ENCODE measurements around the genes NDST4 and PRSS12.

GRCh38 chr4:113332852-113333282, 283.4 kb downstream of the ANK2 start:
- PRO-cap, result no peak
- RAMPAGE, long total RNA, 2 experiments, result no peak in any of the 2 experiments

GRCh38 chr4:113355338-113356406, 306.2 kb downstream of the ANK2 start:
- PRO-cap, result no peak
- RAMPAGE, long total RNA, 2 experiments, result no peak in any of the 2 experiments

DNA sequence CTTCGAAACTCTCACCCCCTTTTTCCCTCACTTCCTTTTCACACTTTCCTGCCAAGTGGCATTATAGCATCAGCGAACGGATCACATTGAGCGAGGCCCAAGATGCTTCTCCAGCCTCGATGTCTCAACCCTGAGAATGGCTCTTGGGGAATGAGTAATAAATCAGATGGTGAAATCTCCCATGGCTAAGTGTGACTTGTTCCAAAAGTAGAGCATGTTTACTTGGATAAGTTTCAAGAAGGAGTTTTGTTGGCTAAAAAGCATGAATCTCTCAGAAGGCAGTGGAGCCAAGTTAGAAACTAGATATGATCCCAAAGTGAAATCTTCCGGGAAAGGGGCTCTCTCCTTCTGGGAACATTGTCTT, 316.3 kb downstream of the CAMK2D start:
- PRO-cap, result no peak
- RAMPAGE, long total RNA, 2 experiments, result no peak in any of the 2 experiments

DNA sequence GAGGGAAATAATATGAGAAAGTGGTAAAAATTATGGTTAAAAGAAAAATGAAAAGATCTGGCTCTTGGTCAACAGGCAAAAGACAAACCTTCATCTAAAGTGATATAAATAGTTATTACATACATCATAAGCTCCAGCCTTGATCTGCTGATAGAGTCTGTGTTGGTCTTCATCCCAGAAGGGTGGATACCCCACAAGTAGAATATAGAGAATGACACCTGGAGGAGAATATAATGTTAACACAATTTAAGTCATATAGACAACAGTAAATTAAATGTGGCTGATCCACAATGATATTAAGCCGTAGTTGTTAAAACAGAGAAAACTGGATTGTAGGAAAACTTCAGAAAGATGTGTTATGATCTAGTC, 244.1 kb downstream of the CAMK2D start:
- PRO-cap, result no peak
- RAMPAGE, long total RNA, 2 experiments, result no peak in any of the 2 experiments

DNA sequence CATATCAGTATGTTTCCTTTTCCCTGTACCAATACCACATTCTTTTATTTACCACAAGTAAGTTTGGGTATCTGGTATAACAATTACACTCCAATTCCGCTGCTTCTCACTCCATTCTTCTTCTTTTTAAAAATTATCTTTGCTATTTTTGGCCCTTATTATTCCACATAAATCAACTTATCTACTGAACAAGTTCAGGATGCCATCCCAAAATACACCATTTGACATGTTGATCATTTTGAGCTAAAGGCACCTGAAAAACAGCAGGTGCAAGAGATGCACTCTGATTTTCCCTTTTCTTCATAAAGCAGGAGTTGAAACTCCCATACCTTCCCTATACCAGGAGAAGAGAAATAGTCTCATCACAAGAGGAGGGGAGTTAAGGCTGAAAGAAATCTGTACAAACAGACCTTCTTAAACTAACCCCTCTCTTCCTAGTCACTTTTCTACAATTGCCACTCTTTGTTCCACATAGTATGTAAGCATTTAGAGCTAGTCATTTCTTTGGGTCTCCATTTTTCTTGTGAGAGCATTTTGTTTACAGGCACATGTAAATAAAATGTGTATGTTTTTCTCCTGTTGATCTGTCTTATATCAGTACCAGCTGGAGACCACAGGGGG, 47.2 kb downstream of the CAMK2D start:
- PRO-cap, result no peak
- RAMPAGE, long total RNA, 2 experiments, result no peak in any of the 2 experiments

DNA sequence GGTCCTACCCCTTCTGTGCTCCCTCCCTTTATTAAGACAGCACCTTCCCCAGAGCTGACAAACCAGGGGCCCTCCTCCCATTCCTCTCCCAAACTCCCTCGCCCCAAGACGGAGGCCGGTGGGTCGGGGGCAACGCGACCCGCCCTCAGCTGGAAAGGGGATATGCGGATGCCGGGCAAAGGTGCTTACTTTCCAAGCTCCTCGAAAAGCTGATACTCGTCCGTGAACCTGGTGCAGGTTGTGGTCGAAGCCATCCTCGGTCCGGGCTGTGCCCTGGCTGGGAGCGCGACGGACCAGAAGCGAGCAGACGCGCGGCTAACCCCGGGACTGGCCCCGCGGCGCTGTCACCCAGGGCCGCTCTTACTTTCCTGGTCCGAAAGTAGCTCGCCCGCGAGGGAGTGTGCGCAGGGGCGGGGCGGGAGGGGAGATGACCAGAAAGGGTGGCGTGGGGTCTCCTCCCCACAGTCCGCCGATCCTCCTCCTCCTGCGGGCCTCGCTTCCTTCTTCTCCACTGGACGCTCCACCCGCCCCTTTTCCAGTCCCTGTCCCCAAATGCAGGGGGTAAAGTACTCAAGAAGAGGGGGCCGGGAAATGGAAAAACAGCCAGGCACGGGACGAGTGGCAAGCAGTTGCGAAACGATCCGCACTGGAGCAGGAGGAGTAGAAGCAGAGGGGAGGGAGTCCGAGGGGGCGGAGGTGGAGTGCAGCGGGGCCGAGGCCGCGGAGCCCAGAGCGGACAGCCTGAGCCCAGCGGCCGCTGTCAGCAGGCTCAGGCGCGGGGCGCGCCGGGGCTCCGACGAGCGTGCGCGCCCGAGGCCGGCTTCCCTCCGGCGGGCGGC, 504 bp downstream of the CAMK2D start:
- PRO-cap, result bidirectional peak, plus-strand start at position 464 of the sequence, minus-strand start at position 370 of the sequence; bidirectional peak, plus-strand start at position 679 of the sequence, minus-strand start at position 668 of the sequence
- RAMPAGE, long total RNA, 2 experiments, result start-site peak on the minus strand in 1 of 2 experiments, centred at position 566 of the sequence, 594 reads per replicate

DNA sequence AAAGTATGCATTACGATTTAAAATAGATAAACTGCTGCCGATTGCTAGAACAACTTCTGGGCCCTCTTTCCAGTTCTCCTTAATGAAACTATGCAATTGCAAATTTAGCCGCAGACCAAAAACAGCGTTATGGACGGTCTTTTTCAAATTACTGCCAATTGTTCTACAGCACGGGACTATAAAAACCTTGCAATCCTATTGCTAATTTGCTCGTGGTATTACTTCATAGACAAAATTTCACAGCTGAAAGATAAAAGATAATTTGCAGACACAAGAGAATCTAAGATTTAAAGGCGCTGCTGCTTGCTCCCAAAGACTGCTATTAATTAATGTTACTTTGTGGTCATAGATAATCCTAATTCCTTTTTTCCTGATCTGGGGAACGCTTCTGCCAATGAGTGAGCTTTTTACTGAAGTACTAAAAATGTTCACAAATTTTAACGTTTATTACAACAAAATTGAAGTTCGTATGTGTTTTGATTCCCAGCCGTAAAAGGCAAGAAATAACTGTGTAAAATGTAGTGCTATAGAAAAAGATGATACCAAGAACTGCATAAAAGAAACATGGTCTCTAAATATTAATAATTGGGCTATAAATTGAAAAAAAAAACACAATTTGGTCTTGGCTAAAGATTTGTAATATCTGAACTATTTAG, 1.5 kb upstream of the CAMK2D start:
- PRO-cap, result no peak
- RAMPAGE, long total RNA, 2 experiments, result no peak in any of the 2 experiments

GRCh38 chr4:113978542-113979361, 695 bp downstream of the ARSJ start:
- PRO-cap, result bidirectional peak, plus-strand start at chr4:113979559, minus-strand start at chr4:113979315
- RAMPAGE, long total RNA, 2 experiments, result no peak in any of the 2 experiments

DNA sequence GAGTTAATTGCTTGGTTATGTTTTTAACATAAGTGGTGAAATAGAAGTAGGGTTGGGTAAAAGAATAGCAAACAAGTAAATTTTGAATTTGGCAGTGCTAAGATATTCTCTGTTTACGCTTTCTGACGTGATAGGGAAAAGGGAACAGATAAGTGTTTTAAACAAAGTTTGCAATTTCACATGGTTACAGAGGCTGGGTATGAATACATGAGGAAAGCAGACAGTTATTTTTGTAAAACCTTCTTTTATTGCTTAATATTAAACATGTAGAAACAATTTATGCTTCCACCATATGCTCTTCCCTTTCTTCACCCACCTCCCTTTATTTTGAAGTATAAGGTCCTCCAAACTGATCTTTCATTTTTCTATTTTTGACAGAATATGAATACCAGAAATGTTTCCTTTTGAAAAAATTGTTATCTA, 214.2 kb upstream of the ARSJ start:
- PRO-cap, result no peak
- RAMPAGE, long total RNA, 2 experiments, result no peak in any of the 2 experiments

DNA sequence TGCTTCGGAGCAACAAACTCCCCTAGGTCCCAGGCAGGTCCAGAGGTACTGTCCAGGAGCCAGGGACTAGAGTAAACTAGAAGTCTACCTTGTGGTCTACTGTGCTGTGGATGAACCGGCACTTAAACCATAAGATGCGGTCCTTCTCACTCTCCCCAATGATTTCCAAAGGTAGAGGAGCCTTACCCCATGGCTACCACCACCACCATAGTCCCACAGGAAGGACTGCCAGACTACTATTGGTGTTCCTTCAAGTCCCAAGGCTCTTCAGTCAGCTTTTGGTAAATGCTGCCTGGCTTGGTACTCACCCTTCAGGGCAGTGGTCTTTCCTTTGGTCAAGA, 220.8 kb upstream of the ARSJ start:
- PRO-cap, result no peak
- RAMPAGE, long total RNA, 2 experiments, result no peak in any of the 2 experiments

DNA sequence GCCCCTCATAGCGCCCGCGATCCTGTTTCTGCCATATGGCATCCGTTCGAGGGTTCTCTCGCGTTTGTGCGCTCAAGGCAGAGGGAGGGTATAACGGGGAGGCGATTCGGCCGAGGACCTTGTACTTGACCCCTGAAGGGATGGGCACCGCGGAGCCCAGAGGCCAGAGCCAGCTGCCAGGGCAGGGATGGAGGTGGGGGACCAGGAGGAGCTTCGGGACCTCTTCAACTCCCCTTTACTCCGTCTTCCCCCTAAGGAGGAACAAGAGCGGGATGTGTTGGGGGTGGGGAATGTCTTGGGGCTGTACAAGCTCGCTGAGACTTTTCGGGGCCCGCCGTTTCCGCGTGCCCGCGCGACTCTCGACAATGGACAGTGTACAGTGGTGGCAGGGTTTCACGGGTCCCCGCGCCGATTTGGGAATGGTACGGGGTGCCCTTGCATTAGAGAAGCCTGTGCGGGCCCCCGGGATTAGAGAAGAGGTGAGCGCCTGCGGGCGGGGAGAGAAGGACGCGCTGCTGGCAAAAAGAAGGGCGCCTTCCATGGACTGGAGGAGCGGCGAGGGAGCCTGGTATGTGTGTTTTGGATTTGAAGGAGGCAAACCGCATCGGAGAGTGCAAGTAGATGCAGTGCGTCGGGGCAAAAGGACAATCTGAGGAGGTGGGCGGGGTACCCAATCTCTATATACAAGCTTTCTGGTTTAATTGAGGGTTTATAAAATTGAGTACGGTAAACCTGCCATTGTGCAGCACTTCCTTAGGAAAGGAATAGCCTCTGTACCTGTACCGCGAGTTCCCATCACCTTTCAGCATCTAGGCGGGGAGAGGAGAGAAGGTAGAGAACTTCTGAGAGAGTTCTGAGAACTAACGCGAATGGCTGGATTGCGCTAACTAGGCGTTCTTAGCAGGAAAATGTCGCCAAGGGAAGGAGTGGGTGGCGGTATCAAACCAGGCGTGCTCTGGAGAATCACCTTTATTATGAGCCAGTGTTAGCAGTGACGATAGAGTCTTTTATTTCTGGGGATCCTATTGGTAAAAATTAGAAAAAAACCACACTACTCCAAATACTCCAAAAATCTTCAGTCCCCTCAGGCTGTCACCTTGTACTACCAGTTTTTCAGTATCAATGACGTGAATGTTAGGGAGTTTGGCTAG, 987 bp downstream of the UGT8 start:
- PRO-cap, result no peak
- RAMPAGE, long total RNA, 2 experiments, result no peak in any of the 2 experiments

DNA sequence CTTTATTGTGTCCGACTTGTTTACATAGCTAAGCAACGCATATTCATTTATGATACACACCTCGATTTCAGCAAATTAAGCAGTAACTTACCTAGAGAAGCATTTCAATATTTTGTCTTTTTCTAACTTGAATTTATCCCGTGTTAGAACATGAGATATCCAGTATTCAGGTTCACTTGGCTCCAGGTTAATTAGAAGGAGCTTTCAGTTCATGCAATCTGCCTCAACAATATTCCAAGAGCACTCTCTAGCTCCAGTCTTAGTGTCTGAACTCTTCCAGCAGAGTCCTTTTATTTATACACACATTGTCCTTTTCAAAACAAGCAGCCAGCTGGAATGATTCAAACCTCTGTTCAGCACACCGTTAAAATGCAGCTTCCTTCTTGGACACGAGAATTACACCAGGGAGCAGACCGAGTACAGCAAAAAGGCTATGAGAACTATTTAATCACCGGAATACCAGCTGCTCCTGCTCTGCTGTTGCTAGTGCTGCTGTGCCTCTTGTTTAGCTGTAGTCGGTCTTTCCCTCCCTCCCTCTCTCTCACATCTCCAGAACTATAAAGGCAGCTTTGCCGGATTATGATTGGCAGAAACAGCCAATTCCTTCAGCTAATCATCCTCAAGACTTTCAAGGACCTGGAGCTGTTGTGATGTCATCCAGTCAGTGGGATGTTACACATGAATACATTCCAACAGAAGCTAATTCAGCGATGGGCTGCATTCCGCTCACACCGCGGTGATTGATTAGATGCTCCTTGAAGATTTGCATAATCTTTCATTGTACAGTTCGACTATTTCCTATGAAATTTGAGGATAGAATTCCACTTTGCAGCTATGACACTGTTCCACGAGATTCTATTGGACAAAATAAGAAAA, at the start of gene NDST4:
TSS of gene NDST4 (minus strand) at position 268 of the 876 bp plus-strand sequence.
- PRO-cap, result no peak
- RAMPAGE, long total RNA, 2 experiments, result no peak in any of the 2 experiments

DNA sequence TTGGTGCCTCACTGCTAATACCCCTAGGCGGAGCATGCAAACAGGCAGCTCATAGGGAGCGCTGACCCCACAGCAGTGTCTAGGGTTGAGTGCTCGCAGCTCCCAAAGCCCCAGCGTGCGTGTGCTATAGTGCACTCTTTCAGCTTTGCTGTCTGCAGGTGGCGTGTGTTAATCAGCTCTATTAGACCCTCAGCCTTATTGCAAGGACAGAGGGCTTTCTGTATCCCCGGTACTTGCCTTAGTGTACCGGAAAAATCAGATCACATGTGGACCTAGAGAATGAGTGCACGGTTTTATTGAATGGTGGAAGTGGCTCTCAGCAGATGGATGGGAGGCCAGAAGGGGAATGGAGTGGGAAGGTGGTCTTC, 202.9 kb upstream of the NDST3 start:
- PRO-cap, result no peak
- RAMPAGE, long total RNA, 2 experiments, result no peak in any of the 2 experiments

GRCh38 chr4:118278029-118278285, 74.8 kb downstream of the PRSS12 start:
- PRO-cap, result no peak
- RAMPAGE, long total RNA, 2 experiments, result no peak in any of the 2 experiments

- PRO-cap, result no peak
- RAMPAGE, long total RNA, 2 experiments, result no peak in any of the 2 experiments
Measured at GRCh38 chr4:118352626-118353322, at the start of gene PRSS12. Gene PRSS12 (minus strand): TSS chr4:118353003.

- PRO-cap, result no peak
- RAMPAGE, long total RNA, 2 experiments, result no peak in any of the 2 experiments
Measured at GRCh38 chr4:118749329-118749899, 64.2 kb downstream of the METTL14 start.

GRCh38 chr4:118898541-118899305, 10.1 kb downstream of the SYNPO2 start:
- PRO-cap, result unidirectional peak, minus-strand start at chr4:118898747; bidirectional peak, plus-strand start at chr4:118899009, minus-strand start at chr4:118898747
- RAMPAGE, long total RNA, 2 experiments, result no peak in any of the 2 experiments

DNA sequence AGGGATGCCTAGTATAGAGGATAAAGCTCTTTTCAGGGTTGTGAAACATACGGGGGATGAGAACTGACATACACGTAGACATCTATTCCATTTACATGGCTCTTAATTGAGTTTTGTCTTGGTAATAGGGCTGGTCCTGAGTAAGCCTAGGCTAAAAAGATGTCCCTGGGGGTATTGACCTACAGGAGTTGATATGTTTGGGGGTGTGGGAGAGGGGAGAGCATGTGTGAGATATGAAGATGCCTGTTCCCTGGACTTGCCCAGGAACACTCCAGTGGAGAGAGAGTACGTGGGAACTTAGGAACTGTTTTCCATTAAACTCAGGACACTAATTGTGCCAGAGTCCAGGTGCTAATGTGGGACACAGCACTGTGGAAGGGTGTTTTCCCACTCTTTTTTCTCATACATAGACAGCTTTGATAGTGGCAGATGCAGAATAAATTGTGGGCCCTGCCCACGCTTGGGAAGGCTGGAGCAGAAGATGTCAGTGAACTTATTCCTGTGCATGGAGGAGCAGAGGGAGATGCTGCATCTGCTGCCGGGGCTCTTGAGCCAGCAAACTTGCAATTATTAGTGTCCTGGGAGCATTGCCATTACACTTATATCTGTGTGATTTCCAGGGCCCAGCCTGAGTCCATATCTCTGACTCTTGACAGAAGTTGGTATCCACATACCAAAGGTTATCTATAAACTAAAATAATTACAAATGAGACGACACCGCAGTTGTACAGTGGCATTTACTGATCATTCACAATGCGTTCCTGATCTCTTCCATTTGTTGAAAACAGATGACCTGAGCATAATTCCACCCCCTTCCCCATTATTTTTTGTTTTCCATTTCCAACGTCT, 20.8 kb downstream of the SYNPO2 start:
- PRO-cap, result no peak
- RAMPAGE, long total RNA, 2 experiments, result no peak in any of the 2 experiments

DNA sequence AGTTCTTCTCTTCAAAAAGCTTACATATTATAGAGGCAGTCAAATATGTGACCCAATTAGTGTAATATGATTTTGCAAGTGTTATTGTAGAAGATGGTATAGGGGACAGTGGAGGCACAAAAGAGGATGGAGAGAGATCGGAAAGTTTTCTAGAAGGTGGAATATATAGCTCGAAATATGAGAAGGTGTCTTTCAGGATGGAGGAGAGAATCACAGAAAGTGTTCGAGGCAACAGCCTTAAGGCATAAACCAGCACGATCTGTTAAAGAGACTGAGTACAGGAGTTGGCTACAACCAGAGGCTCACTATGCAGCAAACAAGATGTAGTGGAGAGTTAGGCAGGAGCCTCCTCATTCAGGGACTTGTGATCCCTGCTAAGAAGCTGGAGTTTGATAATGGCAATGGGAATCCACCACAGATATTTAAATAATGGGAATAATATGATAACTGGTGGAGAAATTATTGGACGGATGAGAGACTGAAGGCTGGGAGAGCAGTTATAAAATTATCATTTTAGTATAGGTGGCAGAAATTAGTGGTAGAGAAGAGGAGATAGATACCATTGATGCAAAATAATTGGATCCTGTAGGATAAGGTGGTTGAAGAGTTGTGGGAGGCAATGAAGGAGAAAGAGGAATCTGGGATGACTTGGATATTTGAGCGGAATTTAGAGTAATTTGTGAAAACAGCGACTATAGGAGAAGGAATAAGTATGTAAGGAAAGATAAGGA, 31.0 kb downstream of the SYNPO2 start:
- PRO-cap, result no peak
- RAMPAGE, long total RNA, 2 experiments, result no peak in any of the 2 experiments

GRCh38 chr4:118920263-118920827, 31.7 kb downstream of the SYNPO2 start:
- PRO-cap, result bidirectional peak, plus-strand start at chr4:118920499, minus-strand start at chr4:118920416
- RAMPAGE, long total RNA, 2 experiments, result no peak in any of the 2 experiments

Measured in right atrium auricular region (tissue), 2 donors.